ENCODE data around the gene FBXW8.

GRCh38 chr12:115872213-115872612 lies 405.3 kb downstream of the MED13L start:
- PRO-cap, 2 experiments, result no peak in any of the 2 experiments

GRCh38 chr12:115917135-115917514 lies 360.4 kb downstream of the MED13L start:
- PRO-cap, 2 experiments, result no peak in any of the 2 experiments

GRCh38 chr12:116032529-116033097 lies 244.9 kb downstream of the MED13L start:
- PRO-cap, 2 experiments, result no peak in any of the 2 experiments

GRCh38 chr12:116144629-116145768 lies 132.5 kb downstream of the MED13L start:
- PRO-cap, 2 experiments, result no peak in any of the 2 experiments

- PRO-cap, 2 experiments, result no peak in any of the 2 experiments
Measured at GRCh38 chr12:116265591-116266332, 11.7 kb downstream of the MED13L start.

DNA sequence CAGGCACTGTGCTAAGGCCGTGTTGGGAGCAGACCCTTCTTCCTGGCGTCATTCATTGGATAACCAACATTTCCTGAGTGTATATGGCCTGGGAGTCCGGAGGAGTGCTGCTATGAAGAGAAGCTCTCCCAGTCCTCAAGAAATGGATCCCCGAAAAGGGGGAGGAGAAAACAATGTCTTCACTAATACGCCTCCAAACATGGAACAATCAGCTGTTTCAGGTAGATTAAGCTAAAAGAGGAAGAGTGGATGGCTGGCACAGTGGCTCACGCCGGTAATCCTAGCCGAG lies 958 bp upstream of the MED13L start:
- PRO-cap, 2 experiments, result no peak in any of the 2 experiments

- PRO-cap, 2 experiments, result no peak in any of the 2 experiments
Measured at GRCh38 chr12:116427131-116427778, 131.9 kb upstream of the MAP1LC3B2 start.

- PRO-cap, 2 experiments, result no peak in any of the 2 experiments
Measured at GRCh38 chr12:116434143-116434627, 125.0 kb upstream of the MAP1LC3B2 start.

- PRO-cap, 2 experiments, result no peak in any of the 2 experiments
Measured at GRCh38 chr12:116456685-116457208, 102.4 kb upstream of the MAP1LC3B2 start.

DNA sequence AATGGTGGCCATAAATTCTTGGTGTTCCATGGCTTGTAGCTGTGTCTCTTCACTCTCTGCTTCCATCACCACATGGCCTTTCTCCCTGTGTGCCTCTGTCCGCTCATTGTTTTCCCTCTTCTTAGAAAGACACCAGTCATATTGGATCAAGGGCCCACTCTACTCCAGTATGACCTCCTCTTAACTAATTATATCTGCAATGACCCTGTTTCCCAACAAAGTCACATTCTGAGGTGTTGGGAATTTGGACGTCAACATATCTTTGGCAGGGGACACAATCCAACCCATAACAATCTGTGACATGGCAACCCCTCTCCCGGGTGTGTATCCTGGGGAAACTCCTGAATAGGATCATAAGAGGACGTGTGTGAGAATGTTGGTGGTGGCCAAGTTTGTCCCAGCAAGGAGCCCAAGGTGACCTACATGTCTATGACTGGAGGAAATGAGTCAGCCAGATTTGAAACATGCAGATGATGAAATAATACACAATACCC lies 7.4 kb upstream of the MAP1LC3B2 start:
- PRO-cap, 2 experiments, result no peak in any of the 2 experiments

GRCh38 chr12:116736967-116737439 lies 866 bp downstream of the SPRING1 start:
- PRO-cap, 2 experiments, result no peak in any of the 2 experiments

- PRO-cap, 2 experiments, result peak in 2 of 2 experiments; most common plus-strand start chr12:116910983 (in 1)
Measured at GRCh38 chr12:116910535-116911723, at the start of gene FBXW8. Gene FBXW8, plus strand, starts transcription at chr12:116910950.

DNA sequence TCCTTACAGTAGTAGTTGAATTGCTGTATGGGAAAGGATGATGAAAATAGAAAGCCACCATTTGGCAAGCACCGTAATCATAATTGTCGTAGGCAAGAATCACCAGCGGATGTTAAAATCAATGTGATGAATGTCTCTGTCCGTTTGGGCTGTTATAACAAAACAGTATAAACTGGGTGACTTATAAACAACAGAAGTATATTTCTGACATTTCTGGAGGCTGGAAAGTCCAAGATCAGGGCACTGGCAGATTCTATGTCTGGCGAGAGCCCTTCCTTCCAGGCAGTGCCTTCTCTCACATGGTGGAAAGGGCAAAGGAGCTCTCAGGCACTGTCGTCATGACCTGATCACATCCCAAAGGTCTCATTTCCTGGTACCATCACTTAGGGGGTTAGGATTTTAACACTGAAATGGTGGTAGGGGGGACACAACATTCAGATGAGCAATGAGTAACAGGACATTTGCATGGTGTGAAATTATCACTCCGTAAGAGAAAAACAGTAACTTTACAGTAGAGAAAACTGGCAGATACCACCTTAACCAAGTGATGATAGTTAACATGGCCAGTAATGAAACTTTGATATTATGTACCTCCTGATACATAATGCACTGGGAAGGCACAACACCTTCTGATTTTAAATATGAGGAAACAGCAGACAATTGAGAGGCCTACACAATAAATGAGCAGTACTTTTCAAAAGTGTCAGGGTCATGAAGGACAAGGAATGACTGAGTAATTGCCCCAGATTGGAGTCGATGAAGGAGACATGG lies 64.5 kb downstream of the FBXW8 start:
- PRO-cap, 2 experiments, result no peak in any of the 2 experiments

DNA sequence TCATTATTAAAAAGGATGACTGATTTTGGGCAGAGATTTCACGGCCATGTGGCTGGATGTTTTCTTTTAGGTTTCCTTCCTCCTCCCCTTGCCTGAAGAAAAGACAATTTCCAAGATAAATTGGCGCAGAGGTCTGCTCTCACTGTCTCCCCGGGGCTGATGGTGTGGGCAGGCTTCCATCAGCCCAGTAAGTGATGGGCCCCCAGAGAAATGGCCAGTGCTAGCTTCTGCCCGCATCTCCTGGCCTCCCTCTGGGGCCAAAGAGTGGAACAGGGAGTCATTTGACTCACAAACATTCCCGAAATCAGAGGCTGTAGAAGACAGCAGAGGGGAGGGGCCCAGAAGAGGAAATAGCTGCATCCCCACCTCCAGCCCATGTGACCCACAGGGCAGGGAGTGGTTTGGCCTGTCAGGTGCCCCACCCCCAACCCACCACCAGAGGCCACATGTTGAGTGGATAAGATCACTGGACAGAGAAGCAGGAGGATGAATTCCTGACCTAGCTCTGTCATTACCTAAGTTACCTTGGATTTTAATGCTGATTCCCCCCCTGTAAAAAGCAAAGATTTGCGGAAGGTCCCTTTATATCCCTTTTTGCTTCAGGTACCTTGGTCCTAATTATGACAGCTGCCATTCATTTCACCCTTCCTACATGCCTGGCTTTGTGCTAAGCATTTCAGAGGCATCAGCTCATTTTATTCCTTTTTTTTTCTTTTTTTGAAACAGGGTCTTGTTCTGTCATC lies 283.3 kb downstream of the KSR2 start:
- PRO-cap, 2 experiments, result no peak in any of the 2 experiments

GRCh38 chr12:118151990-118152633 lies 16.2 kb downstream of the PEBP1 start:
- PRO-cap, 2 experiments, result no peak in any of the 2 experiments

GRCh38 chr12:118245843-118246615 lies 110.1 kb downstream of the PEBP1 start:
- PRO-cap, 2 experiments, result no peak in any of the 2 experiments

GRCh38 chr12:118307508-118308050 lies 65.1 kb downstream of the TAOK3 start:
- PRO-cap, 2 experiments, result no peak in any of the 2 experiments

DNA sequence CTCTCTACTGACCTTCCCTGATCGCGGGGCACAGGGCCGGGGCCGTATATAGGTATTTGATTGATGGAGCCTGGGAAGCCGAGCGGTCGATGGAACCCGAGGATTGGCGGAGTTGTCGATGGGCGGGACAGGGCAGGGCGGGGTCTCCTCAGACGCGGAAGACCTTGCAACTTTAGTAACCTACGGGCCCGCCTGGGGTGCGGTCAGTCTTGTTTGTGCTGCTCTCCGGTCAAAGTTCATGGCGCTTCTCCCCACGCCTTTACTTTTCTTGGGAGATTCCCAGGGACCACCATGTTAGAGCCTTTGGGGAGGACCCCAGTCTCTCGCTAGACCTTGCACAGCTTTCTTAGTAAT lies 285 bp upstream of the TAOK3 start:
- PRO-cap, 2 experiments, result peak in 2 of 2 experiments; most common plus-strand start position 175 of the sequence (in 2)

DNA sequence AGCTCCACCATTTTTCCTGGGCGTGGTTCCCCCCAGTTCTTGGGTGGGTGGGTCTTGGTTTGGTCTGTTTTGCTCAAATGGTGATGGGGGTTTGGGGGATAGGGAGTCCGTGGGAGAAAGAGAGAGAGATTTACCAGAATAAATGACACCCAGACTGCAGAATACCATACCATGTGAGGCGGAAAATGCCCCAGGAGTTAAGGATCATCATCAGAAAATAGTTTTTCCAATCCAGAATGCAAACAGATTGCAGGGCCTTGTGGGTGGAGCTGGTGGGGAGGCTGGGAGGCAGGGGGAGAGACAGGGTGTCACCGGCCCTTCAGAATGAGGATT lies 55.7 kb downstream of the SRRM4 start:
- PRO-cap, 2 experiments, result no peak in any of the 2 experiments

- PRO-cap, 2 experiments, result no peak in any of the 2 experiments
Measured at GRCh38 chr12:119168947-119169505, 9.7 kb upstream of the HSPB8 start.

Measured in helper T cell (primary cell).